Measurements from ENCODE around the gene CEMP1.

- PRO-cap: no peak
Observed at GRCh38 chr16:2246753-2247155, 4.6 kb downstream of the ECI1 start.

DNA sequence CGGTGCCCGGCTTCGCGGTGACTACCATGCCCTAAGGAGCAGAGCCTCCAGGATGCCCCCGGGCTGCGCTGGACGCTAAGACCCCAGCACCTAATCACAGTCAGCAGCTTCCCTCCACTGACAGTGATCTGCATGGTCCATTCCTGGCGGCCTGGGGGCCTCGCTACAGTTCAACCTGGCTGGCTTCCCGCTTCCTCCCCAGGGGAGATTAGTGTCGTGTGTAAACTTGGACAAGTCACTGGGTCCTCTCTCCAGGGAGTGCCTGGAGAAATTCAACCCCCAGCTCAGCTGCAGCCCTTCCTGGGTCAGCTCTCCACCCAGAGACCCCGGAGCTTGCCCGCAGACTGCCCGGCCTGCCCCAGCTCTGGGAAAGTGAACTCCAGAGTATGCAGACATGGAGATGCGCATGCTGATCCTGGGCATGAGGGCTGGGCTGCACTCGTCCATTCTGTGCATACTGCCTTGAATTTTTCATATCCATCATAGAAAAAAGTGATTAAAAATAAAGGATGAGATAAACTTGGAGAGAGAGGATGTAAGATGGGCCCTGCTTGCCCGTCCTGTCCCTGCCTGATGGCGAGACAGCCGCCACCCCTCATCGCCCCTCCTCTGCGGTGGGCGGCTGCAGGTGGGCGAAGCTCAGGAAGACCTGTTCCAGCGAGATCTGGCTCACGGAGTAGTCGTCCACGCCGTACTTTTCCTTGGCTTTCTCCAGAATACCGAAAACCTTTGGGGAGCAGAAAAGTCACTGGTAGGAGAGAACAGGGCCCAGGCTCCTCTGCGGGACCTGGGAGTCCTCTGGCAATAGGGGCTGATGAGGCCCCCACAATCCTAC, 8.4 kb upstream of the RNPS1 start:
- PRO-cap: no peak

- PRO-cap: no peak
Observed at GRCh38 chr16:2328389-2329172, 11.9 kb downstream of the ABCA3 start.

GRCh38 chr16:2337908-2338323, 2.6 kb downstream of the ABCA3 start:
- PRO-cap: unidirectional peak, minus-strand start at chr16:2338049

- PRO-cap: no peak
Observed at GRCh38 chr16:2480925-2481514, 6.1 kb downstream of the TBC1D24 start.

- PRO-cap: bidirectional peak, plus-strand start at chr16:2482964, minus-strand start at chr16:2482864
Observed at GRCh38 chr16:2482627-2483189, 7.8 kb downstream of the TBC1D24 start.

GRCh38 chr16:2527751-2528605, 3.2 kb downstream of the CEMP1 start:
- PRO-cap: no peak

DNA sequence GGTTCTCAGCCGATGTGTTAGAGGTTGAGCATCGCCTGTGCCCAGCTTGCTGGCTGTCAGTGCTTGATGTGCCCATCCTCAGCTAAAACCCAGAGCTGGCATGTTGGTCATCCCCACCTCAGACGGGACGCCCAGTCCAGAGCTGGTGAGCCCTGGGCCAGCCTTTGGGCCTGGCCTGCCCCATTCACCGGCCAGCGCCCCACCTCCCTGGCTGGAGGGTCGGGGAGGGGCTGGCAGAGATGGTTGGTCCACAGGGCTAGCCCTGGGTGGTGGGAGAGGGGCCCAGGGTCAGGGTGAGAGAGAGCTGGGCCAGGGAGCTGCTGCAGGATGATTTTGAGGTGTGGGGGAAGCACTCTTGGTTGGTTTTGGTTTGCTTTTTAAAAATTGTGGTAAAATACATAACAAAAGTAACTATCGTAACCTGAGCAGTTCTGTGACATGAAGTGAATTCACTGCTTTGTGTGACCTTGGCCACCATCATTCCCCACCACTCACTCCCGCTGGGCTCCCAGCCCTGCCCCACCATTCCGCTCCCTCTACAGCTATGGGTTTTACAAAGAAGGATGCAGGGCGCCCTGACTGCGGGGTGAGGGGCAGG, at the start of gene CEMP1:
Gene CEMP1, minus strand, starts transcription at position 411 of the 598 bp plus-strand sequence.
- PRO-cap: no peak

- PRO-cap: no peak
Observed at GRCh38 chr16:2596476-2597185, 58.8 kb downstream of the PDPK1 start.

- PRO-cap: no peak
Observed at GRCh38 chr16:2602445-2602748, 64.6 kb downstream of the PDPK1 start.

DNA sequence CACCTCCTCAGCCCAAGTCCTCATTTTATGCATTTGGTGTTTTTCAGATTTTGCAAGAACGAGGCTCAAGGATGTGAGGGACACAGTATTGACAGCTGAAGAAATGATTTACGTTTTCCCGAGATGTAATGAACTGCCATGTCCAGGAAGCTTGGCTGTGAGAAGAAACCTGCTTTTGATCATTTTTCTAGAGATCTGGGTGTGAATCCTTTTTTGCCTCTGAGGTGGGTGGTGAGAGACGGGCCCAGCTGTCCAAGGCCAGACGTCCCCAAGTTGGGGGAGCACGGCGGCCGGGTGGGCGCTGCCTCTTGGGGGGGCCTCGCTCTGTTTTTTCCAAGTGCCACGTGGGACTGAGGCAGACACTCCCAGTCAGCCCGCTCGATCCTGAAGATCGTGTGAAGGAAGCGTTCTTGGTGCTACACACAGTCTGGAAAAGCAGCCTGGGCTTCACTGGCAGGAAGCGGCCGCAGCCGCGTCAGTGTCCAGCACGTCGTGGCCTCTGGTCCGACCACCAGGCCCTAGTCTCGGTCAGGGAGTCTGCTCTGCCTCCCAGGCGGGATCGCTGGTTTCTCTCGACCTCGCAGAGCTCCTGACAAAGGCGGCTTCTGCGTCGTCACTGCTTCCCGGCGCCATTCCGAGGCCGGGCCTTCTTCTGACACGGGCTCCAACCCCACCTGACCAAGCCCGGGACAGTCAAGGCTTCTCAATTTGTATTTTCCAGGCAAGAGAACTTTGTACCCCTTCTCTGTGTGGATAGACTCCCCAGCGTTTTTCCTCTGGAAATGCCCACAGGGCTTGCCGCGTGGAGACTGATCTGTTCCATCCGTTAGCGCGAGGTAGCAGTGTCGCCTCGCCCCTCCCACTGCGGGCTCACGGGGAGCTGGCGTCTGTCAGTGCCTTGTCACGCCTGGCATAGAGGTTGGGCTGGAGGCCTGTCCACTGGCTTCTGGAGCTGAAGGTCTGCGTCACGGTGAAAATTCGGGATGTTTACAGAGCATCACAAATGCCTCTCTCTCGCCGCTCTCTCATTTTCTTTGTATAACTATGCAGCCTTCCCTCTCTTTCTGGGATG, 12.4 kb downstream of the PRSS27 start:
- PRO-cap: no peak

DNA sequence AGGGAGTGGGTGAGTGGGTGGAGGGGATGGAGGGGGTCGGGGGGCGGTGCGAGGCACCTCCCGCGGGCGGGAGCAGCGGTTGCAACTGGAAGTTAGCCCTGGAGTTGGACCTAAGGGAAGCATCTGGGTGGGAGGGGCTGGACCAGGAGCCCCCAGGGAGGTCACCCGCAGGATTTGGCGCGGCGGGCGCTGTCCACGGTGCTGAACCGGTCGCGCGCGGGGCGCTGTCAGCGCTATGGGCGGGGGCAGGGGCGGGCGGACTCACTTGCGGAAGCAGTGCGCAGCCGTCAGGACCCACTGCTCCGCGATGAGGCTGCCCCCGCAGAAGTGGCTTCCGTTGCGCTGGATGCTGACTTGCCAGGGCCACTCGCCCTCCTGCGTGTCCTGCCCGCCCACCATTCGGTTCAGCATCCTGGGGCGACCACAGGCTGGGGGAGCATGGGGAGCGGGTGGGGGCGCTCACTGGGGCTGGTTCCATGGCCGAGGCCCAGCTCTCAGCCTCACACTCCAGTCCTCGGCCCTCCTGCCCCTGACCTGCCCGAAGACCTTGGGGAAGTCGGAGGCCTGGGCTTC, 4.5 kb downstream of the PRSS27 start:
- PRO-cap: no peak

- PRO-cap: no peak
Observed at GRCh38 chr16:2720437-2720570, 280 bp upstream of the PRSS27 start.

GRCh38 chr16:2758388-2758738, 5.9 kb downstream of the SRRM2 start:
- PRO-cap: no peak

- PRO-cap: no peak
Observed at GRCh38 chr16:2761724-2762336, 9.4 kb downstream of the SRRM2 start.

DNA sequence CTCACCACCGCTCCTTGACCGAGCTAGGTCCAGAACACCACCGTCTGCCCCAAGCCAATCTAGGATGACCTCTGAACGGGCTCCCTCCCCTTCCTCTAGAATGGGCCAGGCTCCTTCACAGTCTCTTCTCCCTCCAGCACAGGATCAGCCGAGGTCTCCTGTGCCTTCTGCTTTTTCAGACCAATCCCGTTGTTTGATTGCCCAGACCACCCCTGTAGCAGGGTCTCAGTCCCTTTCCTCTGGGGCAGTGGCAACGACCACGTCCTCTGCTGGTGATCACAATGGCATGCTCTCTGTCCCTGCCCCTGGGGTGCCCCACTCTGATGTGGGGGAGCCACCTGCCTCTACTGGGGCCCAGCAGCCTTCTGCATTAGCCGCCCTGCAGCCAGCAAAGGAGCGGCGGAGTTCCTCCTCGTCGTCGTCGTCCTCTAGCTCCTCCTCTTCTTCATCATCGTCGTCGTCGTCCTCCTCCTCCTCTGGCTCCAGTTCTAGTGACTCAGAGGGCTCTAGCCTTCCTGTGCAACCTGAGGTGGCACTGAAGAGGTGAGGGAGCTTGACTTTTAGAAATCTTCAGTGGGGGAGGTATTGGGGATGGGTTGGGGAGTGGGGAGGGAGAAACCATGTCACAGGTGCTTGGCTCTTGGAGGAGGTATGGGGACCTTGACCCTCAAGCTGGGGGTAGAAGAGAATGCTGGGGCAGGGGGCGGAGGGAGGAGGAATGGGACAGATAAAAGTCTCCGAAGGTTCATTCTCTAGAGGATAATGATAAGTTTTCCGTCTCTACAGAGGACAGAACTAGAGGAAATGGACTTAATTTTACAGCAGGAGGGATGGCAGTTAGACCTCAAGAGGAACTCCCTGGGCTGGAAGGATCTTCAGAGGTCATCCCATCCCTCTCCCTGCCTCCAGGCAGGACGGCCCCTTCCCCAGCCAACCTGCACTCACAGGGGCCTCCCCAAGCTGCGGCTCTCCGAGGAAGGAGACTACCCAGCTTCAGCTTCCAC, 9.1 kb downstream of the ELOB start:
- PRO-cap: no peak

GRCh38 chr16:2770919-2771538, 6.1 kb downstream of the ELOB start:
- PRO-cap: no peak

DNA sequence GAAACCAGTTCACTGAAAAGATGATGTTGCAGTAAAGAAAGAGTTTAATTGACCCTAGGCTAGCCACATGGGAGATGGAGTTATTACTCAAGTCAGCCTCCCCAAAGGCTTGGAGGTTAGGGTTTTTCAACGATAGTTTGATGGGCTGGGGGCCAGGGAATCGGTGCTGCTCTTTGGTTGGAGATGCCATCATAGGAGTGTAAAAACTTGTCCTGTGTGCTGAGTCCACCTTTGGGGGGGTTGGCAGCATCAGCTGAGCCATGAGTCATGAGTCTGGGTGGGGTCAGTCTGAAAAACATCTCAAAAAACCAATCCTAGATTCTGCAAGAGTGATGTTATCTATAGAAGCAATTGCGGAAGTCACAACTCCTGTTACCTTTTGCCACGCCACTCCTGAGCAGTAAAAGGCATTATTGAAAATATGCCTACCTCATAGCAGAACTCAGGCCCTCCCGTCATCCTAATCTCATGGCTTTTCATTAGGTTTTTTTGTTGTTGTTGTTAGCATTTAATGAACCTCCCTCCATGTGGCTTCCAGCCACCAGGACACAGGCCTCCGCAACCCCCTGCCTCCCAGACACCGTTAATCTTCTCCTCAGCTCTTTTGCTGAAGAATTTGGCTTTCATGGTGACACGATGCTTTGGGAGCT, 2.5 kb upstream of the PRSS41 start:
- PRO-cap: no peak

DNA sequence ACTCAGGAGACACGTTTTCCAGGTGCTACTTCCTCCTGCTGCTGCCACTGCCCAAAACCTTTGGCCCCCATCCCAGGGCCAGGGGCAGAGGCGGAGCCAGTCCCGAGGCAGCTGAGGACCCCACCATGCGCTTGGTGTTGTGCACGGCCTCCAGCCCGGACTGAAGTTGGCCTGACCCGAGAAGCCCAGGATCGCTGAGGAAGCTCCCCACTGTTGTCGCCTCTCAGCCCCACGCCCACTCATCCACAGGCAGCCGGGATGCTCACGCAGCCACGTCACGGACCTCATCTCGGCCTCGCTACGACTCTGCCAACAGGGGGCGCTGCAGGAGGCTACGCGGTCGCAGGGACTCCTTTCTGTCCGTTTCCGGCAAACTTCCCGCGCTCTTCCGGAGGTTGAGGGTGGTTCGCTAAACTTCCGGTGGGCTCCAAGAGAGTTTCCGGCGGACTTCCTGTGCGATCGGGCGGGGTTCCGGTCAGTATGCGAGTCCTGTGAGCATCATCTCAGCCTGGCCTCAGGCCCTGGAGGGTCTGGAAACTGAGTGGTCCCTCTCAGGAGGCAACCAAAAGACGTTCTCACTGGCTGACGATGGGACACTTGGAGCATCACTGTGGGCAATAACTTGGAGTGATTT, 12.3 kb downstream of the ZG16B start:
- PRO-cap: bidirectional peak, plus-strand start at position 517 of the sequence, minus-strand start at position 241 of the sequence

GRCh38 chr16:2874749-2875229, 8.2 kb upstream of the FLYWCH2 start:
- PRO-cap: no peak